Endothelial cell of umbilical vein (primary cell): ENCODE measurements around the genes PDE11A, OSBPL6 and CERKL.

- PRO-cap: no peak
CAGE:
- cytosol, long polyA minus RNA: no peak
- cytosol, long polyA plus RNA: no peak
- long polyA plus RNA: no peak
- nucleus, long polyA minus RNA: no peak
- nucleus, long polyA plus RNA: no peak
Measured at GRCh38 chr2:176279626-176280157, 10.4 kb downstream of the MTX2 start.

- PRO-cap: no peak
CAGE:
- cytosol, long polyA minus RNA: no peak
- cytosol, long polyA plus RNA: no peak
- long polyA plus RNA: no peak
- nucleus, long polyA minus RNA: no peak
- nucleus, long polyA plus RNA: no peak
Measured at GRCh38 chr2:176891854-176892516, 320.6 kb upstream of the HNRNPA3 start.

- PRO-cap: no peak
CAGE:
- cytosol, long polyA minus RNA: no peak
- cytosol, long polyA plus RNA: start-site peak on the plus strand at chr2:177219990-177219994, 34 and 23 reads in 2 replicates
- long polyA plus RNA: no peak
- nucleus, long polyA minus RNA: no peak
- nucleus, long polyA plus RNA: no peak
Measured at GRCh38 chr2:177219665-177220031, 7.1 kb downstream of the HNRNPA3 start.

- PRO-cap: no peak
CAGE:
- cytosol, long polyA minus RNA: no peak
- cytosol, long polyA plus RNA: no peak
- long polyA plus RNA: no peak
- nucleus, long polyA minus RNA: no peak
- nucleus, long polyA plus RNA: no peak
Measured at GRCh38 chr2:177222394-177222558, 9.7 kb downstream of the HNRNPA3 start.

GRCh38 chr2:177371995-177372490, 20.5 kb upstream of the AGPS start:
- PRO-cap: no peak
CAGE:
- cytosol, long polyA minus RNA: no peak
- cytosol, long polyA plus RNA: no peak
- long polyA plus RNA: no peak
- nucleus, long polyA minus RNA: no peak
- nucleus, long polyA plus RNA: no peak

DNA sequence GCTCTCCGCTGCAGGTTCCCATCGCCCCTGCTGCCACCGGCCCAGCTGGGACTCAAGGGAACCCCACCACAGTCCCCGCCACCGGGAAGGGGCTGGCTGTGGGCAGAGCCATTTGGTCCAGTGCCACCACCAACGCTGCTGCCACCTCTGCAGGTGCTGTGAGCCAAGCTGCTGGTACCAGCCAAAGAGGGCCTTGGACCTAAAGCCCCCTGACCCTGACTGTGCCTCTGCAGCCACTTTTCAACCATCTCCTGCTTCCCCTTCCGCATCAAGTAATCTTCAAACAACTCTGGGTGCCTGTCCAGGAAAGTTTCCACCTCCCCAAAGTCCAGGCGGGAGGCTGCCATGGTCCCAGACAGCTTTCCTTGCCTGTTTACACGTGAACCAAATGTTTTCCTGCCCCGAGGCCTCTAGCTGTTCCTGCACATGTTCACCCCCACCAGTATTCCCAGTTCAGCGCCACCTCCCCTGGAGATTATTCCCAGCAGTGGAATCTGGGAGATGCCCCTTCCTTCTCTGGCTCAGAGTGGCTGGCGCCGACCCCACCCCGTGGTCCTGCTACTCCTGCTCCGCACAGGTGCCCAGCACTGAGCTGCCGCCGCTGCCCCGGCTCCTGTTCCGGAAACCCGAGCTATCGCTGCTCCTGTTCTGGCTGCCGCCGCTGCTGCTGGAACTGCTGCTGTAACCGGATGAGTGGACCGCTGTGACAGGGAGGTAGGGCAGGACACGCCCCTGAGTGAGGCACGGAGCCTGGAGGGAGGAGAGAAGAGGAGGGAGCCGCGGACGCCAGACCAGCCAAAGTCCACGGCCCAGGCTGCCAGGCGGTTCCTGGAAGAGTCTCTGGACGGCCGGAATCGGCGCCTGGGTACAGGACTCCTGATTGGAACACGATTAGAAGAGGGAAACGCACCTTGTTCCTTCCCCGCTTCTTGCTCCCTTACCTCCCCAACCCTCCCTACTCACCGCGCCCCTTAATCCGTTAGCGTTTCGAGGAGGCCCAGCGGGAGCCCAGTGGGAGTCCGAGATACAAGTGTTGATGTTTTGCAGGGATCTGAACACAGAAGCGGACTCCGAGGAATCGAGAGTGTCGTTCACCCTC, at the start of gene PDE11A:
Gene PDE11A, minus strand, starts transcription at position 687 of the 1,099 bp plus-strand sequence.
- PRO-cap: bidirectional peak, plus-strand start at position 762 of the sequence, minus-strand start at position 678 of the sequence
CAGE:
- cytosol, long polyA minus RNA: no peak
- cytosol, long polyA plus RNA: no peak
- long polyA plus RNA: no peak
- nucleus, long polyA minus RNA: no peak
- nucleus, long polyA plus RNA: no peak

- PRO-cap: no peak
CAGE:
- cytosol, long polyA minus RNA: no peak
- cytosol, long polyA plus RNA: no peak
- long polyA plus RNA: no peak
- nucleus, long polyA minus RNA: no peak
- nucleus, long polyA plus RNA: no peak
Measured at GRCh38 chr2:178191251-178191767, 3.0 kb upstream of the OSBPL6 start.

DNA sequence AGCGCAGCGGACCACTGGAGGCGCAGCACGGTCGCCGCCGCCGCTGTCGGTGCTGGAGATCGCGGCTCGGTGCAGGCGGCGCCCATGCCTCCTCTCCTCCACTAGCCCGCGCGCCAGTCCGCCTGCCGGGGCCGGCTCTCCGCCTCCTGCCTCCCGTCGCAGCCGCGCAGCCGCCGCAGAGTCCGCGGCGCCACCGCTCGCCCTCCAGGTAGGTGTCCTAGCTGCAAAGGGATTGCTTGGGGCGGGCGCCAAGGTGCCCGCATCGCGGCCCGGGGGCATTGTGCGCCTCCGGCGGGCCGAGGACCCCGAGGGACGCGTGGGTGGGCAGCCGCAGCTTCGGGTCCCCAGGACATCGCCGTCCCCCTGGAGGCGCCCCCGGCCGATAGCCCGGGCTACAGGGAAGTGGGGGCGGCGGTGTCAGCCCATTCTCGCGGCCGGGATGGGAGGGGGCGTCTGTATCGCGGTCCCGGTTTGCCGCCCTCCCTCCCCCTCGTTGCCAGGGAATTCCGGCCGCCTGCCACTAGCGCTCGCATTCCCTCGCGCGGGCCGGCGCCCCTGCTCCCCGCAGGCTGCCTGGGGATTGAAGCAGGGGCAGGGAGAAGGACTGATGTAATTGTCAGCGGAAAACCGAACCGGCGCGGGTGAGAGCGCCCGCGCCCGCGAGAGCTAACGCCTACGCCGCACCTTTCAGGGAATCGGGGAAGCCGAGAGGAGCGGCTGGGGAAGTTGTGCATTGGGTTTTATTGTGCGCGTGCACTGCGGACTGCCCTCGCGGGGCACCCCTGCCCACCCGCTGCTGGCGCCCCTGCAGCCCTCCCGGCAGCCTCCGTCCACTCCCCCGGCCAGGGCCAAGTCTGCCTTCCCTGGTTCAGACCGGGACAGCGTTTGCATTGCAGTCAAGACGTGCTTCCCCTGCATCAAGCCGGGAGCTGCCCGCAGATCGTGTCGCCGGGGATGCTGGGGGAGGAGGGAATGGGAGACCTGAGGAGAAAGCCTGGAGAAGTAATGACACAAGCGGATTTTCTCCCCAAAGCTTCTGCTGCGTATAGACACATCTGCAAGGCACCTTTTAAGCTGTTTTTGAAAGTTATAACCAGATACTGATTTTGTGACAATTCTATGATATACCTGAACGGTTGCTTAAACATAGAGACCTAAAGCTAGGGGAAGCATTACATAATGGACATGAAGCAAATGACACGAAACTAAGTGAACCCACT, at the start of gene OSBPL6:
Gene OSBPL6, plus strand, starts transcription at position 46 of the 1,220 bp plus-strand sequence.
- PRO-cap: bidirectional peak, plus-strand start at position 46 of the sequence, minus-strand start outside the sequence; unidirectional peak, minus-strand start at position 856 of the sequence
CAGE:
- cytosol, long polyA minus RNA: no peak
- cytosol, long polyA plus RNA: no peak
- long polyA plus RNA: no peak
- nucleus, long polyA minus RNA: start-site peak on the plus strand centred at position 47 of the sequence, 11 bp wide, 107 reads
- nucleus, long polyA plus RNA: start-site peak on the plus strand centred at position 42 of the sequence, 105 bp wide, 25 and 34 reads in 2 replicates

GRCh38 chr2:178441176-178441768, 9.7 kb downstream of the PRKRA start:
- PRO-cap: no peak
CAGE:
- cytosol, long polyA minus RNA: no peak
- cytosol, long polyA plus RNA: no peak
- long polyA plus RNA: no peak
- nucleus, long polyA minus RNA: no peak
- nucleus, long polyA plus RNA: no peak

GRCh38 chr2:178619458-178620337, 139.4 kb downstream of the PLEKHA3 start:
- PRO-cap: no peak
CAGE:
- cytosol, long polyA minus RNA: no peak
- cytosol, long polyA plus RNA: no peak
- long polyA plus RNA: no peak
- nucleus, long polyA minus RNA: no peak
- nucleus, long polyA plus RNA: no peak

GRCh38 chr2:178859301-178859696, 52.1 kb upstream of the TTN start:
- PRO-cap: no peak
CAGE:
- cytosol, long polyA minus RNA: no peak
- cytosol, long polyA plus RNA: no peak
- long polyA plus RNA: no peak
- nucleus, long polyA minus RNA: no peak
- nucleus, long polyA plus RNA: no peak

DNA sequence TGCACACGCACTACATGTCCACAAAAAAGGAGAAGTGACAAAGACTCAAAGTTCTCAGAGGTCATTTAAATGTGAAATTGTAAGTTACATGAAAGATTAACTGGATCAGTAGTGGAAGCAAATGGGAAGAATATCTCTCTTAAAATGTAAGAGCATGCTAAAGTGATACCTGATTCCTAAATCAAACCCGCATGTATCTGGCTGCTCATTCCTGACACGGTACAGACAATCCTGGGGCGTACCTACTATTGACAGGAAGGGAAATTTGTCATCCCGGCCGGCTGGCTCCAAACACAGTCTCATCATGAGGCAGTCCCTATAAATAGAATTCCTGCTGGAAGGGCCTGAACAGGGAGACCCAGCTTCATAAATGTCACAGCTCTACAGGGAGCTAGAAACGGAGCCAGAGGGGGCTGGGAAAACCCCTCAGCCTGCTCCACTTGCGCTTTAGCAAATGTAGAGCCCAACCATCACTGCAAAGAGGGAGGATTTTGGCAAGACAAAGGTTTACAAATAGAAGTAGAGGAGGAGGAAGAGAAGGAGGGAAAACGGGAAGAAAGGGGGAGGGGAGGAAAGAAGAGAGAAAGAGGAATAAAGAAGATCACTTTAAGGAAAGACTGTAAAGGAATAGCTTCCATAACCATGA, 56.6 kb upstream of the TTN start:
- PRO-cap: no peak
CAGE:
- cytosol, long polyA minus RNA: no peak
- cytosol, long polyA plus RNA: no peak
- long polyA plus RNA: no peak
- nucleus, long polyA minus RNA: no peak
- nucleus, long polyA plus RNA: no peak

GRCh38 chr2:179058590-179059045, 8.7 kb upstream of the CCDC141 start:
- PRO-cap: no peak
CAGE:
- cytosol, long polyA minus RNA: no peak
- cytosol, long polyA plus RNA: no peak
- long polyA plus RNA: no peak
- nucleus, long polyA minus RNA: no peak
- nucleus, long polyA plus RNA: no peak

DNA sequence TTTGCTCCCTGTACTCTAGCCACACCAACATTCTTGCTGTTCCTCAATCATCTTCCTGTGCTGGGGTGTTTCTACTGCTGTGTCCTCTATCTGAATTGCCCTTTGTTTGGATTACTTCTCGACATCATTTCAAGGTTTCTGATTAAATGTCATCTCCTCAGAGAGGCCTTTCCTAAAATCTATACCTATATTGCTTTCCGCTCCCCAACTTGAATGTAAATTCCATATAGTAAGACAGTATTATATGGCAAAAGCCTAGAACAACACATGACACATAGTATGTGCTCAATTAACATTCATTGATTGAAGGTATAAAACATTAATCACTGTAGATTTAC, 77.2 kb upstream of the CCDC141 start:
- PRO-cap: no peak
CAGE:
- cytosol, long polyA minus RNA: no peak
- cytosol, long polyA plus RNA: no peak
- long polyA plus RNA: no peak
- nucleus, long polyA minus RNA: no peak
- nucleus, long polyA plus RNA: no peak

DNA sequence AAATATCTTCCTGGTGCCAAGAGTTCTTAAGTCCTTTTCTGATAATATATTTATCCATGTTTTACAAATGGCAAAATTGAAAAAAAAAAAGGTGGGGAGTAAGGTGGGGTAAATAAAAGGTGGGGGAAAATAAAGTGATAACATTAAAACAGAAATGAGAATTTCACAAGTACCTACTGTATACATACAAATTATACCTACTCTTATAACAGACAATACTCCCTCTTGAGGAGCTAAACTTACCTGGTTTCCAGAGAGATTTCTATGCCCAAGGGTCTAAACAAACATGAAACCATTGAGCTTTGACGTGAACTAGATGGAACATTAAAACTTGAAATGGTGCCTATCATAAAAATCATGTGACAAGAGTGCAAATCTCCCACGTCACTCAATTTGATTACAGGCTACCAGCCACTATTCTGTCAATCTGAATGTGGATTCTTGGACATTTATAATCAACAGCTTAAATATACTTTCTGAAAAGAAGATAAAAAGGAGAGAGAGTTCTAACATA, 297.0 kb upstream of the SESTD1 start:
- PRO-cap: no peak
CAGE:
- cytosol, long polyA minus RNA: no peak
- cytosol, long polyA plus RNA: no peak
- long polyA plus RNA: no peak
- nucleus, long polyA minus RNA: no peak
- nucleus, long polyA plus RNA: no peak

- PRO-cap: no peak
CAGE:
- cytosol, long polyA minus RNA: no peak
- cytosol, long polyA plus RNA: no peak
- long polyA plus RNA: no peak
- nucleus, long polyA minus RNA: no peak
- nucleus, long polyA plus RNA: no peak
Measured at GRCh38 chr2:180839636-180839835, 140.9 kb upstream of the UBE2E3 start.

DNA sequence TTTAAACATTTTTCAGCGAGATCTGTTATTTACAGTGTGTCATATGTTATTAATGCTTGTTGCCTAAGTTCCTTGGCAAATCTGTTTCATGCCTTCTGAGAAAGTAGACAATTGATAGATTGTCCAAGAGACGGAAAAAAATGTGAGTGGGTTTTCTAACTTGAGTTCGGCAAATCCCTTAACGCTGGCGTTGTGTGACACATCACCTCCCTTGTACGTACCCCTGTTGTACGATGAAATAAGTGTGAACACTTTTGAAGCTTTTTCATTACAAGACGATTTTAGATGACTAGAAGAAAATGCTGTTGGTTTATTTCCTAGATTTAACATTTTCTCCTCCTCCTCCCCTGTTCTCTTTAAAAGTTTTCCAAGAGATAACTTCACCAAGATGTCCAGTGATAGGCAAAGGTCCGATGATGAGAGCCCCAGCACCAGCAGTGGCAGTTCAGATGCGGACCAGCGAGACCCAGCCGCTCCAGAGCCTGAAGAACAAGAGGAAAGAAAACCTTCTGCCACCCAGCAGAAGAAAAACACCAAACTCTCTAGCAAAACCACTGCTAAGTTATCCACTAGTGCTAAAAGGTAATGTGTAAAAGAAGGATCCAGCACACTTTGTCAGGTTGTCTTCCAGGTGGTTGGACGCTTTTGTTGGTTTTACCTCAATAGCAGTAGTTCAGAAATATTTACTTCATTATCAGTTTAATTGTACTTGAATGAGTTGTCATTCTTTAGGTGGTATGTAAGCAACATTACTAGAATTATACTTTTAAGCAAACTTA, 1.4 kb downstream of the UBE2E3 start:
- PRO-cap: no peak
CAGE:
- cytosol, long polyA minus RNA: no peak
- cytosol, long polyA plus RNA: no peak
- long polyA plus RNA: no peak
- nucleus, long polyA minus RNA: no peak
- nucleus, long polyA plus RNA: no peak

- PRO-cap: no peak
CAGE:
- cytosol, long polyA minus RNA: no peak
- cytosol, long polyA plus RNA: no peak
- long polyA plus RNA: no peak
- nucleus, long polyA minus RNA: no peak
- nucleus, long polyA plus RNA: no peak
Measured at GRCh38 chr2:181381496-181381695, 75.8 kb upstream of the ITGA4 start.

DNA sequence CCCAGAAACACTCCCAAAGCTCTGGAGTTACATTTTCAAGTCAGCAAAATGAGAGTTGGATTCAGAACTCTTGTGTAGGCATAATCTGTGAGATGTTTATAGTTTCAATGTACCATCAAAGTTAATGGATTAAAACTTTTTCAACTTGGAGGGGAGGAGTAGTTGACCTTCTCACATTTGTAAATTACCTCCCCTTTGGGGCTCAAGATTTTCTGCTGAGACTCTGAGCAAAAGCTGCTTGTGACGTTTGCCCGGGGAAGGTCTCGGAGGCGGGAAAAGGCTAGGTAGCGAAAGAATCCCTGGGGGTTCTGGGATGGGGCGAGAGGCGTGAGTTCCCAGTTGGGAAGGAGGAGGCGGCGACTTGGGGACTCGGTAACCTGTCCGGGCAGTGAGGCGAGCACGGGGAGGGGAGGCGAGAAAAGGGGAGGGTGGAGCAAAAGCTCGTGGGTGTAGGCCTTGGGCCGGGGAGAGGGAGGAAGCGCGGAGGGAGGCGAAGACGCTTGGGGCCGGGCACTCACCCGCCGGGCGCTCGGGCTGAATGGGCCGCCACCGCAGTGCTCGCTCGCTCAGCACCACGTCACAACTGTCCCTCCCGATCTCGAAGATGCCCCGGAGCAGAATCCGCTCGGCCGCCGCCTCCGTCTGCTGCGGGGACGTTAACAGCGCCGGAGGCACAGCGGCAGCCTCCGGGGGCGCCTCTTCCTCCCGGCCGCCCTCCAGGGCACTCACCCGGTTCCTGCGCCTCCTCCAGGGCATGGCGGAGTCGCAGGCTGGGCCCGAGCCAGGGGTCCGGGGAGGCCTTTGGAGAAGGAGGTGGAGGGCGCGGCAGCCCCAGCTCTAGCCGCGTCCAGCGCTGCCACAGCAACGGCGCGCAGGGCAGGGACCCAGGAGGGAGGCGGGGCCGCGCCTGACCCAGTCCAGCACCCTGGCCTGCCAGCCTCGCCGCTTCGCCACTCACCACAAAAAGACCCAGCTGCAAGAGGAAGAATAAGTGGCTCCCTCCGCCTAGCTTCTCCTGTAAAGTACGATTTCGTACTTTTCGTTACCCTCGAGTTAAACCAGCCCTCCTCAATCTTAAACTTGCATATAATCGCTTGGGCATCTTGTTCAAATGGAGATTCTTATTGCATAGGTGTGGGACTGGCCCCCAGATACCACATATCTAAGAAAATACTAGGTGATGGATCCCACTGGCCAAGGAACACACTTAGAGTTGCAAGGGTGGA, at the start of gene CERKL:
Gene CERKL, minus strand, starts transcription at position 855 of the 1,226 bp plus-strand sequence.
- PRO-cap: no peak
CAGE:
- cytosol, long polyA minus RNA: no peak
- cytosol, long polyA plus RNA: no peak
- long polyA plus RNA: no peak
- nucleus, long polyA minus RNA: no peak
- nucleus, long polyA plus RNA: no peak

- PRO-cap: no peak
CAGE:
- cytosol, long polyA minus RNA: no peak
- cytosol, long polyA plus RNA: no peak
- long polyA plus RNA: no peak
- nucleus, long polyA minus RNA: no peak
- nucleus, long polyA plus RNA: no peak
Measured at GRCh38 chr2:181891222-181891529, 354 bp upstream of the ITPRID2 start.